Frontal cortex (tissue), 2 donors: ENCODE results near the genes ADCY9 and METTL22.

DNA sequence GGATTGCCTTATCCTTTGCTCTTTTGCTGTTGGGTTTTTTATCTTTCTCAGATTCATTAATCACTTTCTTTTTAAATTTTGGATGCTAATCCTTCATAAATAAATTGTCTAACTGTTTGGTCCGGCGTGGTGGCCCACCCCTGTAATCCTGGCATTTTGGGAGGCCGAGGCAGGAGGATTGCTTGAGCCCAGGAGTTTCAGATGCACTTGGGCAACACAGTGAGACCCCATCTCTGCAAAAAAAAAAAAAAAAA, 10.8 kb upstream of the CREBBP start:
- RAMPAGE, long total RNA, result no peak

DNA sequence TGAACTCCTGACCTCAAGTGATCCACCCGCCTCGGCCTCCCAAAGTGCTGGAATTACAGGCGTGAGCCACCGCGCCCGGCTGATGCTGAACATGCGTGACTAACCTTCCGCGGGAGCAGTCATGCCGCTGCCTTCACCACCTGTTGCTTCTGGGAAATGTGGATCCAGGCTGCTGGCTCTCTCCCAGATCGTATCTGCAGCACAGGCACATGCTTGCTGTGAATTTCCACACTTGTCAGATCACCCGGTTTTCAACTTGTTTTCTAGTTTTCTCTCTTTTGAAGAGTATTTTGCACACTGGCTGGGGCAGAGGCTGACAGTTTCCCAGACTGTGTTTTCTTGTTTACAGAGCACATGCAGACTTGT, 97.8 kb downstream of the ADCY9 start:
- RAMPAGE, long total RNA, result no peak

- RAMPAGE, long total RNA, result no peak
These were observed 95.2 kb downstream of the ADCY9 start for GRCh38 chr16:4021046-4021379.

DNA sequence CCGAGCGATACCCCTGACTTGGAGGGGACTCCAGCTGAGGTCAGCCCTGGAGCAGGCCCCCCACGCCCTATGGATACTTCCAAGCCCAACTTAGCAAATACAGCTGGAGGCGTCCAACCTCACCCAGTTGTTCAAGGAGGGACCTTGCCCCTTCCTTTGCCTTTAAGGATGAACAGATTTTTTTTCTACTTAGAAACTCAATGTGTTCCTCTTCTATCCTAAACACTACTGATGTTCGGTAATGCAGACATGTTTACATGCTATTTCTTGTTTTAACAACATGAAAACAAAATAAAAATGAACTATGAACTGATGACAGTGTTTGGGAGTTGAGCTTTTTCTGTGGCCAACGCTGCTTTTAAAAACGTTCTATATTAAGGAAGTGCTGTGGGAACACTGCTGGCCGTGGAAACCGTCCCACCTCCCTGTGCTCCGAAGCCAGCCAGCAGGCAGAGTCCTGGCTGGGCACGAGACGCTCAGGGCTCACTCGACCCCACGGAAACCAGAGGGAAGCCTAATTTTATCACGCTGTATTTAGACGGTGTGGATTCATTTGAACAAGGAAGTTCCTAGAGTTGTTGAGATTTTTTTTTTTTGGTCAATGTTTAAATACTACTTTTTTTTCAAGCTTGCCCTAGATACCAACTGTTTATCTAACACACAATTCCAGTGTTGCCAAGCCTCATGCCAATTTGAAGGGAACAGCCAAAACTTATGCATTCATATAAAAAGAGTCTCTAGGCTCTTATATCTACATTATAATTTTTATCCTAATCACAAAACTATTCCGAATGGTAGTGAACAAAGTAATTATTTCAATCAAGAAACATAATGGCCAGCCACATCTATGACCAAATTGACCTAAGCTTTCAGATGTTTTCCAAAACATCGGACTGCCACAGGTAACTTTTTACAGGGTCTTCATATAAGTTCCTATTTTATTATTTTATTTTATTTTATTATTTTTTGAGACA, 25.8 kb downstream of the ADCY9 start:
- RAMPAGE, long total RNA, result no peak

DNA sequence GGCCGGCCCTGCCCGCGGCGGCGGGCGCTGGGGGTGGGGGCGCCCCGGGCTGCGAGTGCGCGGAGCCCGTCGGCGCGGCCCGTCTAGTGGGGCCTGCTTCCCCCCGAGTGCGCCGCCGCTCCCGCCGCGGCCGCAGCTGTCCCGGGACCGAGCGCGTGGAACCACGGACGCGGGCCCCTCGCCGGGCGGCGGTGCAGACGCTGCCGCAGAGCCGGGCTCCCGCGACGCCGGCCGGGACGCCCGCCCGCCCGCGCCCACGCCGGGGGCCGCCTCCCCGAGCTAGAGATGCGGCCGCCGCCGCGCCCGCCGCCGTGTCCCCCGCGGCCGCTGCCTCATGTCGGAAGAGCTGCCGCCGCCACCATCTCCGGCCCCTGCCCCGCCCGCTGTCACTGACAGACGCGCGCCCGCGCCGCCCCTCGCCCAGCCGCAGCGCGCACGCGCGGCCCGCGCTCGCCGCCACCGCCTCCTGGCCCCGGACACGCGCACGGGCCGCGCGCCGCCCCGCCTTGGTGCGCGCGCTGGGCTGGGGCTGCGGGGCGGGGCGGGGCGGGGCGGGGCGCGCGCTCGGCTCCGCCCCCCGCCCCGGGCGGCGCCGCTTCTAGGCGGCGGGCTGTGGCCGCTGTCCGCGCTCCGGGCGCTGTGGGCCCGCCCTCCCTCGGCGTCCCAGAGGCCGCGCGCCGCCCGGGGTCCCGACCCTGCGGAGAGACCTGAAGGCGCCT, at the start of gene ADCY9:
Gene ADCY9, minus strand, starts transcription at position 391 of the 719 bp plus-strand sequence.
- RAMPAGE, long total RNA, result no peak

GRCh38 chr16:4244175-4244820, 2.4 kb upstream of the SRL start:
- RAMPAGE, long total RNA, result no peak

- RAMPAGE, long total RNA, result no peak
These were observed 9.3 kb upstream of the GLIS2 start for GRCh38 chr16:4306379-4307229.

GRCh38 chr16:4465749-4466589, 8.5 kb downstream of the NMRAL1 start:
- RAMPAGE, long total RNA, result no peak

- RAMPAGE, long total RNA, result no peak
These were observed 172 bp upstream of the HMOX2 start for GRCh38 chr16:4476096-4476356.

DNA sequence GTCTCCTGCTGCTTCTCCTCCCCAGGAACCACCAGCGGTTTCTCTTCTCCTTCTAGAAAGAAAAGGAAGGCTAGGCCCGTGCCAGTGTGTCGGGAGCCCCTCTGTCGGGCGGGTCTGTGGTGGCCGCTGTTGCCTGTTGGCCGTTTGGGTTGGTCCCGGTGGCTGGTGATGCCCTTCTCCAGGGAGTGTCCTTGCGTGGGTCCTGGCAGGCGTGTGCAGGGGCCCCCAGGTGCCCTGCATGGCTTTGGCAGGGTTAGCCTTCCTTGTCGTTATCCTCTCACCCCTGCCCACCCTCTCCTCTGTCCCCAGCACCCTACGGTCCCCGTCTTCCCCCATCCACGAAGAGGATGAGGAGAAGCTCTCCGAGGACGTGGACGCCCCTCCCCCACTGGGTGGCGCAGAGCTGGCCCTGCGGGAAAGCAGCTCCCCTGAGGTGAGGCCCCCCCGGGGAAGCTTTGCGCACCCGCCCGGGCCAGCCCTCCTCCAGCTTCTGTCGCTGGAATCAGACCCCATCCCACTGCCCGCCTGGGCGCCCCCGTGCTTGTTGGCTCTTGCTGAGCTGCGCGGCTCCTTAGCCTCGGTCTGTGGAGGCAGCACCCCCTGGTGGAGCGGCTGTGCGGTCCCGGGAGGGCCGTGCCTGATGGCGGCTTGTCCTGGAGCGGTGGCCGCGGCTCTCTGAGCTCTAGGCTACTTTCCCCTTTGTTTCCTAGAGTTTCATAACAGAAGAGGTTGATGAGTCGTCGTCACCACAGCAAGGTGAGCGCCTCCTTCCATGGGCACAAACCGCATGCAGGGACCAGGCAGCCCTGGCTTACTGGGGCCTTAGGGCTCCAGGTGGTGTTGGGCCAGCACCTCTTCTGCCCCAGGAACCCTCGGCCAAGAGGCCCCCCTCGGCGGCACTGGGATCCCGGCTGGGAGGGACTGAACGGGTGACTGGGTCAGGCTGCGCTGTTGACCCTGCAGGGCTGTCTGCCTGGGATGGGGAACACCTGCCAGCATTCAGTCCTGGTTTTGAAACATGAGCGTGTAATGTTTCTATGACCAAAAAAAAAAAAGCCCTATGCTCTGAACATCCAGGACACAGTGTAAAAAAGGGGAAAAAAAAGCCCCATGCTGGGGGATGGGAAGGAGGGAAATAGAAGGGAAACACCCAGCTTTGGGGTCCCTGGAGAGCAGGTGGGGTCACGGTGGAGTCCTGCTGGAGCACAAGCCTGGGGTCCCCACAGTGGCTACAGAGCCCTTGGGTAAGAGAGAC, 10.4 kb upstream of the NUDT16L1 start:
- RAMPAGE, long total RNA, result no peak

- RAMPAGE, long total RNA, result no peak
These were observed 3.6 kb upstream of the NUDT16L1 start for GRCh38 chr16:4689424-4690575.

DNA sequence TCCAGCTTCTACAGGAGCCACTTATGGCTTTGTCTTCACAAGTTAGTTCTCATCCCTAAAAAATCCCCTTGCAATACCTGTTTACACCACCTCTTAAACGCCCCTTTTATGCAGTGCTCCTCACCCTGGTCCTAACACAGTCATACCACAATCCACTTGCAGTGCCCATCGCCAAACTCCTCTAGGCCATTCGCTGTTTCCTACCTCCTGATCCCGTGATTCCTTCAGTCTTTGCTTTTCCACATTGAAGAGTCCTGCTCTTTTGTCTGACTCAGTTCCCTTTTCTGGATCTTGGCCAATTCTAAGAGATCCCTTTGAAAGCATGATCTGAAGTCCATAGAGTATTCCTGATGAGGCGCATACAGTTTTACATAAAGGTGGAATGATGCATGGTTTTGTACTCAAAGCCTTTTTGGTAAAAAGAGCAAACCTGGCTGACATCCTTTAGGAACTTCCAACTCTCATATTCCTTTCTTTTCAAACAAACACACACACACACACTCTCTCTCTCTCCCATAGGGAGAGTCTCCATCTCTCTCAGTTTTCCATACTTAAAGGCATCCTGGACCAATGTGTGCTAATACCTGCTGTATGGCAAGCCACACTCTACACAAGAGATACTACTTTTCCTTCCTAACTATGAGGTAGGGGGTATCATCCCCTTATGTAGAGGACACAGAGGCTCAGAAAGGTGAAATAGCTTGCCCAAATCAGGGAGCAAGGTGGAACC, 6.9 kb downstream of the GLYR1 start:
- RAMPAGE, long total RNA, result no peak

DNA sequence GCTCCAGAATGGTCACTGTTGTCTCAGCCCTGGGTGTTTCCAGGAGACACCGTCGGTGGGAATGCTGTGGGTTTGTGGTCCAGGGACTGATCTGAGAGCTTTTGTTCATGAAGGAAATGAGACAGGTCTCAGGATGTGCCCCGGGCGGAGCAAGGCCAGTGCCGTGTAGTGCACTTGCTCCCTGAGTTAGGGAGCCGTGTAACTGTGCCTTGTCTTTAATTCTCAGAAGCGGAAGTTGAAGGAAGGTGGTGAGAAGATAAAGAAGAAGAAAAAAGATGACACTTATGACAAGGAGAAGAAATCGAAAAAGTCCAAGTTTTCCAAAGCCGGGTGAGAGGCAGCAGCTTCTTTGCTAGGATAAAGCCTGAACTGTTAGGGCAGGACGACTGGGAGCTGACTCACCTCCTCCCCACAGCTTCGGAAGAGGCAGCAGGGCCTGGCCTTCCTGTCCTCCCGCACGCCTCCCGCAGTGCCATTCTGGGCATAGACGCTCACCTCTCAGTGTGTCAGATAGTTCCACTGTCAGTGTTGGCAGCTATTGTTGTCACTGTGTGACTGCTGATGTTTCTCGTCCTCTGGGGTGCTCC, 12.5 kb downstream of the UBN1 start:
- RAMPAGE, long total RNA, result no peak

DNA sequence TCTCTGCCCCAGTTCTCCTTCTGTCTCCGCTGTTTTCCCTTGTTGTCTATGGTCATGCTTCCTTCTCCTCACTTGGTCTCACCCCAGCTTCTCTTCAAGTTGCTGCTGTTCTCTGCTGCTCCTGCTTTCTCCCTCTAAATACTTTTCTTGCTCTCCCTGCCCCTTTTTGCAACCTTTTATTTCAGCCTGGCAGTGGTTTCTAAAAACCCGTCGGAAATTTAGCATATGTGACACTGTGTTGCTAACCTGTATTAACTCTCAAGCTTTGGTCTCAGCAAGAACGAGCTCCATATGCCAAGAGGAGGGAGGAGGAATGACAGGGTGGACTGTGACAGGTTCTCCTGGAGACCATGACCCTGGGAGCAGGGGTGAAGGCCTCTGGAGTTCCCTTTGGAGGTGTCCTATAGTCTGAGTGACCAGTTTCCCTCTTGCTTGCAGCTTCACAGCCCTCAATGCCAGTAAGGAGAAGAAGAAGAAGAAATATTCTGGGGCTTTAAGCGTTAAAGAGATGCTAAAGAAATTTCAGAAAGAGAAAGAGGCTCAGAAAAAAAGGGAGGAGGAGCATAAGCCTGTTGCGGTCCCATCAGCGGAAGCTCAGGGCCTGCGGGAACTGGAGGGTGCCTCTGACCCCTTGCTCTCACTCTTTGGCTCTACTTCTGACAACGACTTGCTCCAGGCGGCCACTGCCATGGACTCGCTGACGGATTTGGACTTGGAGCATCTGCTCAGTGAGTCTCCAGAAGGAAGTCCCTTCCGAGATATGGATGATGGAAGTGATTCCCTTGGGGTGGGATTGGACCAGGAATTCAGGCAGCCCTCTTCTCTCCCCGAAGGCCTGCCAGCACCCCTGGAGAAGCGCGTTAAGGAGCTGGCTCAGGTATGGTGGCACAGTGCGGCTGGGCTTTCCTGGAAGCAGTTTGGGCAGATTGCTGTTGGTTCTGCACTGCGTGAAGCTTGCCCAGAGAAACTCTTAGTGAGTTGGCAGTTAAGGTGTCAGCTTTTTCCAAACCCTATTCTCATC, 13.3 kb downstream of the UBN1 start:
- RAMPAGE, long total RNA, result no peak

GRCh38 chr16:4881481-4882332, 34.4 kb downstream of the UBN1 start:
- RAMPAGE, long total RNA, result no peak

GRCh38 chr16:4945577-4946180, 8.7 kb upstream of the PPL start:
- RAMPAGE, long total RNA, result no peak

DNA sequence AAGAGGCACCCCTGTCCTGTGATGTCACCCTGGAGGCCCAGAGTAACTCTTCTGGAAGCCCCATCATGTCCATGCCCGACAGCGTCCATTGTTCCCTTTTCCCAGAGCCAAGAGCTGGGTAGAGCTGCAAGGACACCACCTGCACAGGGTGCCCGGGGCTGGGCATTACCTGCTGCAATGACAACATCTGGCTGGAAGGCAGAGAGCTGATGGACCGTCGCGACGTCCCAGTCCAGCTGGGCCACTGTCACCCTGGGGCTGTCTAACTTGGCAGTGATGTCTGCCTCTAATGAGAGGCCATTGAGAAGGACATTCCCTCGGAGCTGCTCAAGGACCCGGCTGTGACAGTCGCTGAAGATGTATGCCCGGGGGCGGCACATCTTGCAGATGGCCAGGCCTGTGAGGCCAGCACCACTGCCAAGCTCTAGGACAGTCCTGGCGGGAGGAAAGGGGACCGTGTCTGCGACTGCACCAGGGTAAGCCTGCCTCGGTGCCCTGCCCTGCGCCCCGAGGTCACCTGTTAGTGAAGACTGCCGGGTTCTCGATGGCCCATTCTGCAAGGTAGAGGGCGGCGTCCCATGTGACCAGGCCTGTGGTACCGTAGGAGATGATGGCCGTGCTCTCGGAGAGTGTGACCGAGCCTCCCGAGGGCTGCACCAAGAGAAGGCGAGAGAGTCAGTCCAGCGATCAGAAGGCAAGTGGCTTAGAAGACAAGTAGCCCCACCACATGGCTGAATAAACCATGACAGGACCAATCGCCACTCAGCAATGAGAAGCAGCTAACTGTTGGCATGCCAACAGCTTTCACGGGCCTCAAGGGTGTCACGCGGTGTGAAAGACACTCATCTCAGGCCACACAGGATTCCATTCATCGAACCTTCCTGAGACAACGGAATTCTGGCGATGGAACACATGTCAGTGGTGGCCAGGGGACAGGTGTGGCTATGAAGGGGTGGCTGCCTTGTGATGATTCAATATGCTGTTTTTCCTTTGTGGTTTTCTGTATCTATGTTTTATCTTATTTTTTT, 7.4 kb downstream of the EEF2KMT start:
- RAMPAGE, long total RNA, result no peak

GRCh38 chr16:7335168-7335732, 1255.1 kb downstream of the TMEM114 start:
- RAMPAGE, long total RNA, result no peak

DNA sequence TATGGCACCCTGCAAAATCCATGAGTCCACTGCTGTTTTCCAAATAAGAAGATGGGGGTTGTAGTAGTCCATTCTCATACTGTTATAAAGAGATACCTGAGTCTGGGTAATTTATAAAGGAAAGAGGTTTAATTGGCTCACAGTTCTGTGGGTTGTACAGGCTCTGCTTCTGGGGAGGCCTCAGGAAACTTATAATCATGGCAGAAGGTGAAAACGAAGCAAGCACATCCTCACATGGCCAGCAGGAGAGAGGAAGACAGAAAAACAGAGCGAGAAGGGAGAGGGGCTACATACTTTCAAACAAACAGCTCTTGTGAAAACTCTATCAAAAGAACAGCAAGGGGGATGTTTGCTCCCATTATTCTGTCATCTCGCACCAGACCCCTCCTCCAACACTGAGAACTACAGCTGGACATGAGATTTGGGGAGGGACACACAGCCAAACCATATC, 1200.5 kb downstream of the TMEM114 start:
- RAMPAGE, long total RNA, result no peak

- RAMPAGE, long total RNA, result no peak
These were observed at the start of gene METTL22 for GRCh38 chr16:8621211-8621833. Gene METTL22, plus strand, starts transcription at chr16:8621698.